Diencephalon (tissue), 2 donors: ENCODE data around the genes TUBAL3 and CALML3.

GRCh38 chr10:4688641-4688963, 137.4 kb upstream of the AKR1E2 start:
- RAMPAGE, long total RNA = no peak

- RAMPAGE, long total RNA = no peak
Measured at GRCh38 chr10:4867389-4867995, 41.5 kb downstream of the AKR1E2 start.

DNA sequence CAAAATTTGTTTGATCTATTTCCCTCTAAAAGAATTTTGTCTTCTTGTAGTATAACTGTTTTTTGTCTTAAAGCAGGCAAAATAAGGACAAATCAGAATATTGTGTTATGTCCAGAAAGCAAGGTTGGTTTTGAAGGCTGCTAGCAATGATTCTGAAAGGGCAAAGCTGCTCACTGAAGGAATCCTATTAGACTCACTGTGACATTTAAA, 61.1 kb upstream of the AKR1C1 start:
- RAMPAGE, long total RNA = no peak

- RAMPAGE, long total RNA = no peak
Measured at GRCh38 chr10:4941397-4942149, 21.6 kb upstream of the AKR1C1 start.

GRCh38 chr10:4943902-4944278, 19.3 kb upstream of the AKR1C1 start:
- RAMPAGE, long total RNA = no peak

DNA sequence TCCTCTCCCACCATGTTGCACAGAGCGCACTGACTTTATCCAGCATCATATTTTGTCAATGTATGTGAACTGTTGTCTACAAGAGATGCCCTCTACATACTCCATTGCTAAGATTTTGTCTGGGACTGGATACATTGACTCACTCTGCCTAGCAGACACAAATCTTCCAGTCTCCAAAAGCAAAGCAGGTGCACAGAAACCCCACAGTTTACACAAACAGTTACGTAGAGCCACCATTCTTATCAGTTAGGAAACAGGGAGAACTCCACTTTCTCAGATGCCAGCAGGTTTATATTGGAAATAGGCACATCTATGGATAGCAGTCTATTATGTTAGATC, 1.6 kb downstream of the AKR1C2 start:
- RAMPAGE, long total RNA = no peak

DNA sequence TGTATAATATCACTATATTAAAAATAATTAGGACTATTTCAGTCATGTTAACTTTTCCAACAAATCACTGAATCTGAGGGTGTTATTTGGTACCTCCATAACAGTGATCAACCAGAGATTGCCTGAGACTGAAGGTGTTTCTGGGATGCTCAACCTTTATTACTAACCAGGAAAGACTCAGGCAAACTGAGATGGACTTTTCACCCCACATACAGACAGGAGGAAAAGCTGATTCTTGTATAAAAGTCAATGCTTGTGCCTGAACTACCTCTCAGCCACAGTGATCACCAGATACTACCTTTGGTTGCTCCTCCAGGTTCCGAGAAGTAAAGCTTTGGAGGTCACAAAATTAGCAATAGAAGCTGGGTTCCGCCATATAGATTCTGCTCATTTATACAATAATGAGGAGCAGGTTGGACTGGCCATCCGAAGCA, 1.9 kb downstream of the AKR1C3 start:
- RAMPAGE, long total RNA = no peak

GRCh38 chr10:5099270-5099767, 5.1 kb downstream of the AKR1C3 start:
- RAMPAGE, long total RNA = no peak

DNA sequence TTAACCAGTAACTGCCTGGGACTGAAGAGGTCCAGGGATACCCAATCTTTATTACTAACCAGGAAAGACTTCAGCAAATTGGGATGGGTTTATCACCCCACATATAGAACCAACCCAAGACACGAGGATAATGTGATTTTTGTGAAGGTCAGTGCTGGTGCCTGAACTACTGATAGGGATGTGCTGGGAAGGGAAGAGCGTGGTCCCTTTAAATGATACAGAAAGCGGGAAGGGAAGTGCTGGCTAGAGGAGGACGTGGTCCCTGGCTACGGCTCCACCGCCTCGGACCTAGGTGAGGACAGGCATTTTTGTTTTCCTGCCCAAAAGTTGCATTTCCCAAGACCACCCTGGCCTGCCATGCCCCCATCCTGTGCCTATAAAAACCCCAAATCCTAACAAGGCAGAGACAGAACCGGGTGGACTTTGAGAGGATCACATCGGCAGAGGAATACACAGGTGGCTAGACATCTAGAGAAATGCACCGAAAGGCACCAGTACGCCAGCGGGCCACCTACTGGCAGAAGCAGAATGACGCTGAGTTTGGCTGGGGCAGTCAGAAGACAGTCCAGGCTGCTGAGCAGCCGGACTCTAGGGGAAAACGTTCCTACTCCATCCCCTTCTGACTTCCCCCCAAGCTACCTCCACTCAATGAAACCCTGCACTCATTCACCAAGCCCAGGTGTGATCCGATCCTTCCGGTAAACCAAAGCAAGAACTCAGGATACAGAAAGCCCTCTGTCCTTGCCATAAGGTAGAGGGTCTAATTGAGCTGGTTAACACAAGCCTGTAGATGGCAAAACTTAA, 2.7 kb downstream of the AKR1C4 start:
- RAMPAGE, long total RNA = no peak

GRCh38 chr10:5404704-5405128, at the start of gene TUBAL3:
Gene TUBAL3, minus strand, starts transcription at chr10:5404828.
- RAMPAGE, long total RNA = no peak

DNA sequence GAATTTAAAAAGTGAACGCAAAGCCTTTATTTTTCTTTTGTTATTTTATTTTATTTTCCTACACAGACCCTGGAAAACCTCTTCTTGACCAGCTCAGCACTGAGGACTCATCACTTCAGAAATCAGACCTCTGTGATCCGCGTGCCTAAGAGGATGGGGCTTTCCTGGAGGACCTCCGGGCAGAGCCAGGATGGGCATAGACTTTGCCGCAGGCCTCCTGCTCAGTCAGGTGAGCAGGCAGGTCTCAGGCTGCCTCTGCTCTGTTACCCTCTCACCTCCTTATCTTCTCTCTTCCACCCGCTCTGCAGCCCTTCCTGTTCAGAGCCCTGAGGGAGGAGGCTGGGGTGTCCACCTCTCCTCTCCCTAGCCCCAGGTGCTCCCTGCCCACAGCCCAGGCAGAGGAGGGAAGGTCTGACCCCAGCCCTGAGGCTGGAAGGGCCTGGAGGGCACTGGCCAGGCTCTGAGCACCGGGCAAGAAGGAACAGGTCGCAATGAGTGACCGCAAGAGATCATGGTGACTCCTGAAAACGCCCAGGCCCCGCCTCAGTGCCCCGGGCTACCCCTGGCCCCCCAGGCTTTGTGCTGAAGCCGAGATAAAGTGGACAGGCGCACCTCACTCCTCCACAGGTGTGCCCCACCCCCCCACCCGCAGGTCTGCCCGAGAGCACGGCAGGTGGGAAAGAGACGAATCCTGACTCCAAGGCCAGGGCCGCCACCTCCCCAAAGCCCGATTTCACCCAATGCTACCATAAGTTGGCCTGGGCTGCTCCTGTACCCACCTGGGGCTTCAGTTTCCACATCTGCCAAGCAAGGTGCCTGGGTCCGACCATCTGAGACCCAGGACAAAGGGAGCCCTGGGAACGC, 2.9 kb downstream of the CALML5 start:
- RAMPAGE, long total RNA = no peak

GRCh38 chr10:5524479-5525278, at the start of gene CALML3:
Gene CALML3, plus strand, starts transcription at chr10:5524961.
- RAMPAGE, long total RNA = no peak

DNA sequence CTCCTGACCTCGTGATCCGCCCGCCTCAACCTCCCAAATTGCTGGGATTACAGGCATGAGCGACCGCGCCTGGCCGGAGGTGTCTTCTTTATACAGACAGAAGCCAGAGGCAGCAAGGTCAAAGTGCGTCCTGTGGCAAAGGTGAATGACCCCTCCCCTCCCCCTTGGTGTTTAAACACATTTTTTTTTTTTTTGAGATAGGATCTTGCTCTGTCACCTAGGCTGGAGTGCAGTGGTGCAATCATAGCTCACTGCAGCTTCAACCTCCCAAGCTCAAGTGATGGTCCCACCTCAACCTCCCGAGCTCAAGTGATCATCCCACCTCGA, 3.6 kb downstream of the CALML3 start:
- RAMPAGE, long total RNA = no peak

DNA sequence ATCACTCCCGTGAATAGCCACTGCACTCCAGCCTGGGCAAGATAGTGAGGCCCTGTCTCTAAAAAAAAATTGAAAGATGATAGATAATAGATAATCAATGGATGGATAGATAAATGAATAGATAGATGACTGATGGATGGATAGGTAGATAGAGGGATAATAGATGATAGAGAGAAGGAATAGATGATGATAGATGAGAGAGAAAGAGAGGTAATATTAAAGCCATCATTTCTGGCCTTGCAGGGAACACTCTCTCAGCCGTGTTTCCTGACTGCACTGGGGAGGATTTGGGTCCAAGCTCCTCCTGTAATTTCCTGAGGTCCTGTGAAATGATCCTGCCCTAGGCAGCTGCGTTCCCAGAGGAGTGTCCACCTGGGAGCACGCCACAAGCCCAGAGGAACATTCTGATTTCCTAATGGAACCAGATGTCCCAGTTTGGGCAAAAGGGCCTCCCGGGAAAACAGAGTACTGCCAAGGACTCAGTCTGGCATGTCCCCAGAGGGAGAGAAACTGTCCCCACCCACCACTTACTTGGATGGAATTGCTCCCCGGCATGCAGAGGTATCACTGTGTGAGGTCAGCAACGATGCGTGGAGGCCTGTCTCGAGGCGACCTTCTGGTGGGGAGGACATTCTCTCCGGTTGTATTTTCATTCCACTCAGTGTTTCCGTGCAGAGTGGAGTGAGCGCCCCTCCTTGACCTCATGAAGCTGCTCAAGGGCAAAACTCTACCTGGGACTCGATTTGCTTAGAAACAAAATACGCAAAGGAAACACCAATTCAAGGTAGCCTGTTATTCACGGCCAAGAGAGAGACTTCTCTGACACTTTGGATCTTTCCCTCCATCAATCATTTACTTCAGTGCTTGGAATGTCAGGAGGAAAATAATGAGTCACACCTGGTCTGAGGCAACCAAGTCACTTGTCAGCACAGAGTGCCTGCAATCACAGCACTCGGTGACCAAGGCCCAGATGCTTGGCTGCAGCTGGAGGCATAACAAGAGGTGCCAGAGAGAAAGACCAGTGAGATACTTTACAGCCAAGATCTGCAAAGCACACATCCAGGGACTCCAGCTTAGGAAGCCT, 34.4 kb downstream of the ASB13 start:
- RAMPAGE, long total RNA = no peak

DNA sequence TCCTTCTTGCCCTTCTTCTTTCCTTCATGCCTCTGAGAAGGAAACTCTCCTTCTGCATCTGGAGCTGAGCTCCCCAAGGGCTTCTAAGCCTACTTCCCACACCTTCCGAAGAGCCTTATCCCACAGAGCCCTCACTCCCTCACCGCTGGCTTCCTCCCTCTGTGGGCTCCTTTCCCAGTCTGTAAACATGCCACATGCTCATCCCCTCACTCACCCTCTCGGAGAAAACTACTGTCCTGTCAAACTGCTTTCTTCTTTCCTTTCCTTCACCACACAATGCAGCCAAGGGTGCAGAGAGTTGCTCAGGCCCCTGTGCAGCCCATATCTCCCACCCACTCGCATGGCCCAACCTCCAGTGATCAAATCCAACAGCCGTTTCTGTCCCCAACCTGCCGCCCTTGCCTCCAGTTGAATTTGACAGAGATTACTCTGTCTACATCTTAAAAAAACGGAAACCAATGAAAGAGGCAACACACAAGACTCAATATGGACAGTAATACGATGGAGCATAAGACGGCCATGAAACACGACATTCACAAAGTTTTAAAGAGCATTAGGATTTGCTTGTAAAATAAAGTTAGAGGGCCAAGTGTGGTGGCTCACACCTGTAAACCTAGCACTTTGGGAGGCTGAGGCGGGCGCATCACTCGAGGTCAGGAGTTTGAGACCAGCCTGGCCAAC, 17.9 kb downstream of the ANKRD16 start:
- RAMPAGE, long total RNA = no peak

DNA sequence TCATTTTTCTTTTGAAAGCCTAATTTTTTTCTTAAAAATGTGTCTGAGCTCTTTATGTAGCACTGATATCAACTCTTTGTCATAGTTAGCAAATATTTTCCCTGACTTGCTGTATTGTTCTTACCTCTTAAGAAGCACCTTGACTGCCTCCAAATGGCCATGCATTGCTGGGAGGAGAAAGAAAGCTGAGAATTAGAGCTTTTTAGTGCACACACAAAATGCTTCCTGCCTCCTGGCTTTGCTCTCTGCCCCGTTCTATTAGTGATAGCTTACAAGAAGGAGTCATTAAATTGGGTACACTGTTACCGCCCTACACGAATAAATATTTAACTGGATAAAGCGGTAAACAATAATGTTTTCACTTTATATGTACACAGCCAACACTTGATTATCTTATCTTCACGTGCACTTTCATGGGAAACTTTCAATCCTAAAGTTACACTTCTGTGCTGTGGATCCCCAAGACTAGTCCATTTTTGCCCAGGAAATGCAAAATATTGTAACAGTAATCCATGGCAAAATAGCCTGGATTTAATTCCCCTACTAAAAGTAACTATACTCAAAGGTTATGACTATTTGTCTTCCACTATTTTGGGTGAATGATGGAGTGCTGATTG, 4.0 kb downstream of the ANKRD16 start:
- RAMPAGE, long total RNA = no peak

GRCh38 chr10:5888603-5889583, 800 bp downstream of the ANKRD16 start:
- RAMPAGE, long total RNA = no peak

DNA sequence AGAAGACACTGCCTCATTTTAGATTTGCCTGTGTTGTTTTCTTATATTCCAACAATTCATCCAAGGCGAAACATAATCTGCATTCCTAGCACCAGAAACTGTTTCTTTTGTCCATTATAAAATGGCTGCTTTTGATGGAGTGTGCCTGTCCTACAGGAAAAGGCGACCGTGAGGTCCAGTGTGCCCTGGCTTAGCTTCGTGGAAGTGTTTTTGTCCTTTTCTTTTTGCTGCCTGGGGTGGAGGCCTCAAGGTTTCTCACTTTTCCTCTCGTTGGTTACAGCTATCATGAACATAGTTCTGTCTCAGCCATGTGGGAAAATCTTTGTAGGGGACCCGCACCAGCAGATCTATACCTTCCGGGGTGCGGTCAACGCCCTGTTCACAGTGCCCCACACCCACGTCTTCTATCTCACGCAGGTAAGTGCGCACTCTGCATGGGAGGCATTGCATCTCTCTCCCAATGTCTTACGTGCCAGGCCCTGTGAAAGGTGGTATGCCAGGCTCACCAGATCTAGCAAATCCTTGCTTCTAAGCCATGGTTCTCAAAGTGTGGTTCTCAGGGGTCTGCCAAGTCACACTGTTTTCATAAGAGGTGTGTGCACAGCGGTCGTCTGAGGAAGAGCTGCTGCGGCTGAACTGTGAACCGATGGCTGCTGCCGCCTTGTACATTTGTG, 28.2 kb downstream of the FBH1 start:
- RAMPAGE, long total RNA = no peak

DNA sequence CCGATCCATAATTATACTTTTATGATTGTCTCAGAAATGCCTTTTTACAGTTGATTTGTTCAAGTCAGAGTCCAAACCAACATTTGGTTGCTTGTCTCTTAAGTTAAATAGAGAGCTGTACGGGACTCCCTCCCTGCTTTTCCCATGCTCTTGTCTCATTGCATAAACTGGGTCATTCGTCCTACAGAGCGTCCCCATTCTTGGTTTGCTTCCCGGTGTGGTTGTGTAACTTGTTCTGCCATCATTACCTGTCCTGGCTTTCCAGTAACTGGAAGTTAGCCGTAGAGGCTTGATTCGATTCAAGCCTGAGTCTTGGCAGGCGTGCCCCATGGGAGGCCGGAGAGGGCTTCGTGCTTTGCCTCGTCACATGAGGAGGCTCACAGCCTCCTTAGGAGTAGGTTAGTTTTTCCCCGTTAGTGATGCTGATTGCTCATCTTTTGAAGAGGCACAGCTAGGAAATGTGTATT, 40.2 kb downstream of the FBH1 start:
- RAMPAGE, long total RNA = no peak

- RAMPAGE, long total RNA = no peak
Measured at GRCh38 chr10:6037054-6037691, 25.0 kb downstream of the IL2RA start.